Camera-type eye (tissue), 1 donor: ENCODE measurements around the genes EEF1B2 and FAM237A.

- RAMPAGE, long total RNA = no peak
Observed at GRCh38 chr2:205930270-205930601, 155.7 kb downstream of the INO80D start.

DNA sequence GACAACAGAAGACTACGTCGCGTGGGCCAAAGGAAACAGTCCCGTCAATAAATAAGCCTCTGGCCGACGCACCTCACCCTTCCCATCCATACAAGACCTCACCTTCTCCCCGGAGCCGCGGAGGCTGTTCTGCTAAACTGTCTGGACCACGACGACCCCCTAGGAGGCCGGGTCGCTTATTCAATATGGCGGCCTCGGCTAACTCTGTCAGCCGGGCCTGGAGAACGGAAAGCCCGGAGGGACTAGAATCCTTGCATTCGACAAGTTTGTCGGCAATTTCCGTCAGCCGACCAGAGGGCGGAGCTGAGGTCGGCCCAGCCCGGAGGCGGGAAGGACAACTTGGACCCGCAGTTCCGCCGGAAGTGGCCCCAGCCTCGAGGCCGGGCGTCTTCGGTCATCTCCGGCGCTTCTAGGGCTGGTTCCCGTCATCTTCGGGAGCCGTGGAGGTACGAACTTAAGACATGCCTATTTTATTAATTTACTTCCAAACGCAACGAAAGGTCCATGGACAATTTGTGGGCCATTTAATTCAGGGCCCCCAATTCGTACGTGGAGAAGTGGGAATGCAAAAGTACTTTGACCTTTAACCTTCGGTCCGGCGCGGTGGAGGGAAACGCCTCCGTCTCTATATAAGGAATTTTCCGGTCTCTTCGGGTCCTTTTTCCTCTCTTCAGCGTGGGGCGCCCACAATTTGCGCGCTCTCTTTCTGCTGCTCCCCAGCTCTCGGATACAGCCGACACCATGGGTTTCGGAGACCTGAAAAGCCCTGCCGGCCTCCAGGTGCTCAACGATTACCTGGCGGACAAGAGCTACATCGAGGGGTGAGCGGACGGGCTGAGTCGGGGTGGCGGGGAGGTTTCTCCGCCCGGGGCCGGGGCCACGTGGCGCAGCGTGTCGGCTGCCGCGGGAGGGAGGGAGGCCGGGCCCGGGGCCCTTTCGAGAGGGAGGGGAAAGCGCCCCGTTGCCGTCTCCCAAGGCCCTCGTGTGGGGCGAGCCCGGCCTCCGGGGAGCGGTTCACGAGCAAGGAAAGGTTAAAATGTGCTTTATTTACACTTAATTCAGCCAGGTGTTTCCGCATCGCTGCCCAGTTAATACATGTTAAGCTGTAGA is at the start of gene EEF1B2:
Gene EEF1B2 (plus strand): TSS at position 657 of the 1,110 bp plus-strand sequence.
- RAMPAGE, long total RNA = start-site peak on the plus strand centred at position 400 of the sequence, 58 bp wide, 187 reads; start-site peak on the plus strand centred at position 677 of the sequence, 49 bp wide, 217 reads

GRCh38 chr2:206642206-206642579 is at the start of gene FAM237A:
Gene FAM237A, plus strand, starts transcription at chr2:206642487.
- RAMPAGE, long total RNA = no peak

DNA sequence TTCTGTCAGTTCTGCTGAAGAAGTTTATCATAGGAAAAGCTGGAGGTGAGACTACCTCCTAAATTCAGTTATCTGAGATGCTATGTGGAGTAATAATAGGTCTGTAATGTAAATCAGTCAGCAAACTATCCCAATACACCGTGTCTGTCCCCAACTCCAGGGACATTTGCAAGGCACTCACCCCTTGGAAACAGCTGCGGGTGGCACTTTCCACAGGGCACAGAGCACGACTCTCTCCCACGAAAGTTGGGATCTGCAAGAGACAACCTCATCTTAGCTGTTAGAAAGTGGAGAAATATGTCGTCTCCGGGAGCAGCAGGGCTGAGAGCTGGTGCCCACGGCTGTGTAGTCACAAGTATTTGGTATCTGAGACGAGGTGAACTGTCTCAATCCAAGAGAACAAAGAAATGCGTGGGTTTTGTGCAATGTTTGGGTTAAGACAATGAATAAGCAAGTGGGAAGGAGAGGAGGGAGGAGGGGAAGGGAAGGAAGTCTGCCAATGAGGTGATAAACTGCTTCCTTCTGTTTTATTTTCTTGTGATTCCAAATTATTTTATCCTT is 18.2 kb downstream of the DYTN start:
- RAMPAGE, long total RNA = no peak

DNA sequence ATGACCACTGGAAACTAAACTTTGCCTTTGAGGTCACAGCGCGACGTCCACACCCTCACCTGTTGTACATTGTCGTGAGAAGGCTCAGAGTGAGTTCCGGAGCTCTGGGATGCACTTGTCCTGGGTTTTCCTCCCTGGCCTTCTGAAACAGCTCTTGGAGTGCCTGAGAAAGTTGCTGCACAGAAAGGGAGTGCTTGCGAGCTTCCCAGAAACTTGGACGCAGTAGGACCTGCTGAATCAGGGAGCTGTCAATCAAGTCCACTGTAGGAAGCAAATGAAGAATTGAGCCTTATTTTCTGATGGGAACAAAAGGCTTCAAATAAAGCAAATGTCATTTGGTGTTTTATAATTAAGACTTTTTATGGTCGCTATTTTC is 11.0 kb downstream of the DYTN start:
- RAMPAGE, long total RNA = no peak

DNA sequence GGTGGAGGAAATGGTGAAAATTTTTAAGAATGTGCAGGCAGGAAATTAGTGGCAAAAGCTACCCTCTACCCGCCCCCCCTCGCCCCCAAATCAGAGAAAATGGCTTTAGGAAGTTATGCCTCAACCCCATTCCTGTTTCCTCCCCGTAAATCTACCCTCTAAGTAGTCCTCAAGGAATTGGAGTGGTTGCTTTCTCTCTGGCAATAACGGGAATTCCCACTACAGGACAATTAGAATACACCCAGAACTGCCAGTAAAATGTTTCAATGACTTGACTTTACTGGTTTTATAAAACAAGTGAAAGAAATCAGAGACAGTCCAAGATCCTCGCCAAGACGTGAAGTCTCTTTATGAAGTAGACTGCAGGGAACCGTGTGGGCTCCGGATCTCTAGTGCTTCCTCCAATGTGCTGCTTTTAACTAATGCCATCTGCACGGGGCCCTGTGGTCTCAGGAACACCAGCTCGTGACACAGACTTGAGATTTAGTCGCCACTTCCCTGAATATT is 101.3 kb downstream of the CPO start:
- RAMPAGE, long total RNA = no peak

GRCh38 chr2:207074149-207075155 is 91.3 kb downstream of the KLF7 start:
- RAMPAGE, long total RNA = no peak

DNA sequence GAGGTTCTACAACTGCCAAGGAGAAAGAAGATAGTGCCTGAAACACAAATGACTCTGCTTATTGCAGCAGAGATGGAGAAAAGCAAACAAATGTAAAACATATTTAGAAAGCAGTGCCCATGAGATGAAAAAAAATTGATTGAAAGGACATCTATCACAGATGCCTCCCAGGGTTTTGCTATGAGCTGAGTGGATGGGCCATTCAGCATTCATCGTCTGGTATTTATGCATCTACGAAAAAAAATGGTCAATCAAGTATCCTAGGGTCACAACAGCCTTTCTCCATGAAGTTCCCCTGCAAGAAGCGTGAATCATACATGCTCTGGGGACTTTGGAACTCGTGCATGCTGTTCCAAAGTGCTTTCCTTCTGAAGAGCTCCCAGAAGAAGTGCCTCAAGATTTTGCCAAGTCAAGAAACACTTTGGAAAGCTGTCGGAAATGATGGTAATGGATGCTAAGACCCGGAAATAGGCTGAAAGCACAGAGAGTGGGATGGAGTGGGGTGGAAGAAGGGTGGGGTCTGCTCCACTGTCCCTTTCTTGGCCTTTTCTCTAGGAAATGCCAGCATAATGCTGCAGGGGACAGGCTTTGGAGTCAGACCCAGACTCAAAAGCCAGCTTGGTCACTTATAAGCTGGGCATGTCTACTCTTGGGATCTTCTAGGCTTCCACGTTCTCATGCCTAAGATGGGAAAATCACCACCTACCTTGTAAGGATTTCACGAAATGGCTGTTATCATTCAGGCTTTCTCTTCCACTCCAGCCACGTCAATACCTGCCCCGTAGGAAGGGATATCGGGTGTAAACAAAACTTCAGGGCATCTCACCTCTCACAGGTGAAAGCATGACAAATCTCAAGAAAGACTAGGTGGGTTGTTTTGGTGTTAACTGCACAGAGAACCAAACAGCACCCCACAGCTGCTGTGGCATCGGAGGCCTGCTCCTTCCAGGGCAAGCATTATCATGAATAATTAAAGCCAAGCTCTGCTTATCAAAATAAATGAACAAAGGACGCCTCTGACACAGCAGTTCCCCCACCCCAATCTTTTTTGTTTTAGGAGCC is 59.1 kb downstream of the KLF7 start:
- RAMPAGE, long total RNA = no peak

DNA sequence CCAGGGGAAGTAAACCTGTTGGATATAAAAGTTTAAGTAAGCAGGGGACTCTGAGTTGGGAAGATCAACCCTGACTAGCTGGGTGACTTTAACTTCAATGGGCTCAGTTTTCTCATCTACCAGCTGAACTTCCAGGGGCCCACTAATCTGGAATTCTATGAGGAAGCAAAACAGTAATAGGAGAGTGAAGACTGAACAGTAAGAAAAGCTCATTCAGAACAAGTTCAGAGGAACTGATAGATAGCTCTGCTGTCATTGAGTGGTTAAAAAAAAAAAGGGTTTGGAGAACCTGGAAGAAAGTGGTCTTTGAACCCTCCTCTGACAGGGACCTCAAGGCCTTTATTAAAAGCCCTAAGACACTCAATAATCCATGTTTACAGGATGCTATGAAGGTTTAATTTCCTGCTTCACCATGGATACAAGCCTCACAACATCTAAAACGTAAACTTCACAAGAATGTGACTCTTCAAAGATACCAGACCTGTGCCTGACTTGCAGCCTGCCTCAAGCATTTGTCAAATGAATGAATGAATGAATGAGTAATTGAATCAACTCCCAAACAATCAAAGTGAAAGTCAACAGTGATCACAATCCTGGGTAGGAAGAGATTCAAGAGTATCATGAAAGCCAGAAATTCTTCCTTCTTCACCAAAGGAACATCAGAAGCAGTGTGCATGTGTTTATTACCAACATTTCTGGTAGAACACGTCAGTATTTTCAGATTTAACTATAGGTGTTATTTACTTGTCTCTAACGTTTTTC is 30.5 kb downstream of the KLF7 start:
- RAMPAGE, long total RNA = no peak

- RAMPAGE, long total RNA = no peak
Observed at GRCh38 chr2:207161334-207162160, 4.2 kb downstream of the KLF7 start.

- RAMPAGE, long total RNA = no peak
Observed at GRCh38 chr2:207162773-207163860, 2.6 kb downstream of the KLF7 start.

GRCh38 chr2:207163861-207164498 is 1.8 kb downstream of the KLF7 start:
- RAMPAGE, long total RNA = no peak

DNA sequence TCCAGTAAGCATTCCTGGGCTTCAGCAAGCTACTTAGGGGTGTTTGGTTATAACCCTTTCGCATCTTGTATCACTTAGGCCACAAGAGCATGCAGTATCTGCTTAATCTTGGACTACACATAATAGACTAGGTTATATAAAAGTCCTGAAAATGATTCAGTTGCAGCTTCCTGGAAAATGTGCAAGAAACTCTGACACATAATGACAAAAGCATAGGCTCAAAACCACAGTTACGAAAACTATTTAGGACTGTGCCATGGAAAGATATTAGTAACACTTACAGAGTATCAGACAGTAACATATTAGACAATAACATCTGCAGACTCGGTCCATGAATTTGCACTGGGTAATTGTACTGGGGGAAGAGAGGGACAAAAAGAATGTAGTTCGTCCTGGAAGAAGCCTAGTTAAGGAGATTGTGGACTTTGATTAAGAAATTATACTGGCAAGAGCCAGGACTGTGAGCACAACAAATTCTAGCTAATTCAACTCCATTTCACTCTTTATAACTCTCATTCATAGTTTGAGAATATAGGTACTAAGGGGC is 15.8 kb upstream of the CREB1 start:
- RAMPAGE, long total RNA = no peak

DNA sequence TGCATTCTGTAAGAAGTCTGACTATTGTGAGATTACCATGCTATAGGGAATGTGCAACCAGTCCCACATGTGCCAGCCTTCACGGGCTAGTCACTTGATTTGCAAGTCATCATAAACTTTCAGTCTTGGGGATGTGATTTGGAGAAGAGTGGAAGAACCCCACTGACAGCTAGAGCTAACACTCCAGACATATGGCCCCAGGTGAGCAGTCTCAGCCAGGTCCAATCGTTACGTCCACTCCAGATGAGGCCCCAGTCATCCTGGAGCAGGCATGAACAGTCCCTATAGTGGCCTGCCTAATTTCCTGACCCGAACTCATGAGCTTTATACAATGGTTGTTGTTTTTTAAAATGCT is 7.2 kb upstream of the CCNYL1 start:
- RAMPAGE, long total RNA = no peak

DNA sequence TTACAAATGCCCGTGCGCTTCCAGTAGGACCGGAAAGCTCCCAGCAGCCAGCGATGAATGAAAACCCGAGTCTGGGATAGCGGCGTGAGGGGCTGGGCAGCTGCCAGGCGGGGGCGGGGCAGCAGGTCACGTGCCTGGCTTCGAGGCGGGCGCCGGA is 295 bp upstream of the CCNYL1 start:
- RAMPAGE, long total RNA = no peak

DNA sequence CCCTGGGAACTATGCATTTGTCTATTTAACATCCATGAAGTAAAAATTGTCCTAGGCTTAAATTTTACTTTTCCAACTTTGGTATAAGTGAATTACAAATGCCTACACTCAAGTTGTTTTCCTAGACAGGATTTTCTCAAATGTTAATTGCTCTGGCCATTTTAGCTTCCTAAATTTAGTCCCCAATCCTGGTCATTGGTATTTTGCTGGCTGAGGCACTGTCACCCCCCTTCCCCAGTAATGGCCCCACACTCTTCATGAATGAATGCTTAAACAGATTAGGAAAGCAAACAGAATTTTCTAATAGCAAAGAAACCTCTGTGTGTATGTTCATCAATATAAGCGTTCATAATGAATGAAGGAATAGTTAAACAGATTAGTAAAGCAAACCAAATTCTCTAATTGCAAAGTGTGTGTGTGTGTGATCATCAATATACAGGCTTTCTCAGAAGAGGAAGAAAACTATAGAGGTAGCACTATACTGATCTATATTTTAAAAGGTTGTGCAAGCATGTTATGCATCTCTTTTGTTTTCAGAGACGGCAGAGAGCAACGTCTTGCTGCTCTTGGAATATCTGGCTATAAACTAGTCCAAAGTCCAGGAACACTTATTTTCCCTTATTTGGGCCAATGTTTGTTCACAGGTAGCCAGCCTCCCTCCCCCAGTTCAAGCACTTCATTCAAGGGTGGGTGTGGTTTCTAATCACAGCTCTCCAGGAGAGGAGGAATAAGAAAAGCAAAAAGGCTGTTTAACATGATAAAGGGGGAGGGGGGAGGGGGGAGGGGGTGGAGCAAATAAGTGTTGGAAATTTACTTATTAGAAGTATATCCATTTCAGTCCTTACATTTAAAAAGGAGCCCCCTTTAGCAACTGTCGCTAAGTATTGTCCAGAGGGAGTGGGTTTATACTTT is 4.3 kb downstream of the FZD5 start:
- RAMPAGE, long total RNA = no peak

GRCh38 chr2:207771475-207771931 is 1.8 kb upstream of the FZD5 start:
- RAMPAGE, long total RNA = no peak

GRCh38 chr2:207820505-207820853 is 50.8 kb upstream of the FZD5 start:
- RAMPAGE, long total RNA = no peak

- RAMPAGE, long total RNA = no peak
Observed at GRCh38 chr2:208047863-208048177, 22.5 kb upstream of the PLEKHM3 start.

GRCh38 chr2:208183815-208184338 is 6.0 kb downstream of the C2orf80 start:
- RAMPAGE, long total RNA = no peak